Hematopoietic multipotent progenitor cell (in vitro differentiated cells): ENCODE results near the genes STOML1, GOLGA6A, CCDC33 and ARID3B.

DNA sequence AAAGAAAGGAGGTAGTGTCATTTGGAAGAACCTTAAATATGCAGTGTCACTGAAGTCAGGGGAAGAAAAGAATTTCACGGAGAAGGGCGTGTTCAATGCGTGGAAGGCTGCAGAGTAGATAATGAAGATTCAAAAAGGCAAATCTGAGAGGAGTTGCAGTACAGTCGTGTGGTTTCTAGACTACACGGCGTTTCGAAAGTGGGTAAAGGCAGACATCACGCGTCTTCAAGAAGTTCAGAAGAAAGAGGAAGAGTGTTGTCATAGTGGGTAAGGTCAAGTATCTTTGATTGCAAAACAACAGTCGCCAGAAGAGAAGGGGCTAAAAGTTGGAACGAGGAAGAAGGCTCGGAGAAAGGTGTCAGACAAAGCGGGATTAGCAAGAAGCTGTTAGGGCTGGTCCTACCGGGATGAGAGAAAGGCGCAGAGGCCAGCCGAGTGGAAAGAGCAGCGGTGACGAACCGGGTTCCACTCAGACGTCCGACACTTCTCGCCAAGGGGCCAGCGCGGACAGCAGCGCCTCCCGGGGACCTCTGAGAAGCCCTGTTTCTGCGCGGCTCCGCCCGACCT lies 632 bp downstream of the ADPGK start:
- CAGE, long polyA plus RNA, result no peak

DNA sequence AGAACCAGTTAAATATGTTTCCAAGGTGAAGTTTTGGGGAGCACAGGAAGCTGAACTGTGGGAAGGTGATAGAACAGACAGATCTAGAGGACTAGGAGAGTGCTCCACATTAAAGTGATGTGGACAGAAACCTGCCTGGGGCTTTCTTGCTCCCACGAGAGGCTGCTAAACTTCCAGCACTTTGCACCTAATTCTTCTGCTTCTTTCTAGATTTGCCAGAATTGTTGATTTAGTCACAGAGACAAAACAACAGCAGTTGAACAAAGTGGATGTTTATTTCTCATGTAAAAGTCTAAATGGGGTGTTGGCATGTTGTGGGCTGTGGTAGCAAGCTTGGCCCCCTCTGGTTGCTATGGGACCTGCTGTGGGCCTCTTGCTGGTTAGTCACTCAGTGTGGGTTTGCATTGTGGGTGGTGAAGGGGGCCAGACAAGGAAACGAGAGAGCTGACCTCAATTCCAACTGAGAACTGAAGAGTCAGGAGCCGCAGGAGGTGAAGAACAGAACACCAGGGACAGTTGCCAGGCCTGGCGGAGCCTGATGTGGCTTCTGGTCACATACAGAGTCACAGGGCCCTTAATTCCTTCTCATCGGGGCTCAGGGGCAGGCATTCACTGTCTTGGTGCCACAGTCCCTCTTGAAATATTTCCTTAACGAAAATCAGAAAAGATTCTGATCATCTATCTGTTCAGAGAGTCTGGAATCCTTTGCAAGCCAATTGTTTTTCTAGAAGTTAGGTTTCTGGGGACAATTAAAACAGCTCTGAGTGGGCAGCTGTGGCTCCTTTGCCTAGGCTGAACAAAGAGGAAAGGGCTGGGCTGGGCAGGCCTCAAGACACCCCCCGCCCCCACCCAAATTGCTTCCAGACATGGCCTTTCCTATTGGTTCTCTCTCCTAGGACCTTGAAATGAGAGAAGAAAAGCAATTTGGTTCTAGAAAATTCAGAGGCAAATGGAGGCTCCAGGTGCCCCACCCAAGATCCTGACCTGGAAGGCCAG lies 1.9 kb upstream of the ADPGK start:
- CAGE, long polyA plus RNA, result no peak

DNA sequence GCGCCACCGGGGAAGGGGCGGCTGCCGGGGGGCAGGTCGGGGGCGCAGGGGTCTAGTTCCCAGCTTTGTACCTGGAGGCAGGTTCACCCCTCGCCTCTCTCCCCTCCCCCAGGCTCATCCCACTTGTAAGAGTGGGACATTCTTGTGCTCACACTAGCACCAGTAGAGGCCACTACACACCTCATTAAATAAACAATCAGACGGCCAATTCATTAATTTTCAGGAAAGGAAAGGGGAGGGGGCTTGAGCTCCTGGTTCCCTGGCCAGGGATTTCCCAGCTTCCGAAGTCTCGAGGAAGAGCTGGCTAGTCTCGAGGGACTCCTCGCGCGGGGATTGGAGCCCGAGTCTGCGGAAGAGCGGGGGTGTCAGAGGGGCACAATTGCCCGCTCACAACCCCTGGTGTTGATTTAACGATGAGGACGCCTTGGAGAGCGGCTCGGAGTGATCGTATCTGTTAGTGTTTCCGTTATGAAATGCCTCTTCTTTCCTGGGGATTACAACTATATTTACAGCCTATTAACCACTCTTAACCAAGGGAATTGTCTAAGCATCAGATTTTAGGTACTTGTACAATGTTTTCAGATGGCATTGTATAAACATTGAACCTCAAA lies 826 bp downstream of the NEO1 start:
- CAGE, long polyA plus RNA, result no peak

GRCh38 chr15:73192228-73192816 lies 140.1 kb downstream of the NEO1 start:
- CAGE, long polyA plus RNA, result no peak

- CAGE, long polyA plus RNA, result no peak
Measured at GRCh38 chr15:73266288-73266586, 102.5 kb downstream of the HCN4 start.

DNA sequence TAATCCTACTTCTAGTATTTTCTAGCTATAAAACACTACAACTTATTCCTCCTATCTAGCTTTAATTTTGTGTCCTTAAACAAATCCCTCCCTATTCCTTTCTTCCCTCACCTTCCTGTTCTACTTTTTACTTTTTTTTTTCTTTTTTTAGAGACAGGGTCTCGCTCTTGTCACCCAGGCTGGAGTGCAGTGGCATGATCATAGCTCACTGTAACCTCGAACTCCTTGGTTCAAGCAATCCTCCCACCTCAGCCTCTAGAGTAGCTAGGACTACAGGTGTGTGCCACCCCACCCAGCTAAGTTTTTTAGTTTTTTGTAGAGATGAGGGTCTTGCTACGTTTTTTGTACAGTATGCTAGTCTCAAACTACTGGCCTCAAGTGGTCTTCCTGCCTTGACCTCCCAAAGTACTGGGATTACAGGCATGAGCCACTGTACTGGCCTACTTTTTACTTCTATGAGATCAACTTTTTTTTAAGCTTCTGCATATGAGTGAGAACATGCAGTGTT lies 23.2 kb downstream of the NPTN start:
- CAGE, long polyA plus RNA, result no peak

DNA sequence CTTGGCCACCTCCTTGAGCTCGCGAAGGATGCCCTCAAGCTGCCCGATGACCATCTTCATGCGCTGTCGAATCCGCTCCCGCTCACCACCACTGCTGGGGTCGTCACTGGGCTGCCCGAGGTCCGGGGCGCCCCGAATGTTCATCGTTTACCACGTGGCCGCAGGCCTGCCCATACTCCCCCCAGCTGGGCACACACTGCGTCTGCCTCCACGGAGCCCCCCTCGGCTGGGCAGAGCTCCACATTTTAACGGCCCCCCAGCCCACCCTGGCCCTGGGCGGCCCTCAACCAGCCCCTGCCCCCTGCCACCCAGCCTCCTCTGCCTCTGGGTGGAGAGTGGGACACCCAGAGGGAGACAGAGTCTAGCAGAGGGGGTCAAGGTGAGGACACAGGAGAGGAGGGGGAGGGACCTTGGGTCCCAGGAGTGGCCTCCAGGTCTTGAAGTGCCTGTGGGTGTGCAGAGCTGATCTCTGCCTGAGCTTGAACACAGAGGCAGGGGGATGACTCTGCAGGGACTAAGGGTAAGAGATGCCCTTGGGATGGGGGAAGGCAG lies 2.1 kb downstream of the INSYN1 start:
- CAGE, long polyA plus RNA, result no peak

DNA sequence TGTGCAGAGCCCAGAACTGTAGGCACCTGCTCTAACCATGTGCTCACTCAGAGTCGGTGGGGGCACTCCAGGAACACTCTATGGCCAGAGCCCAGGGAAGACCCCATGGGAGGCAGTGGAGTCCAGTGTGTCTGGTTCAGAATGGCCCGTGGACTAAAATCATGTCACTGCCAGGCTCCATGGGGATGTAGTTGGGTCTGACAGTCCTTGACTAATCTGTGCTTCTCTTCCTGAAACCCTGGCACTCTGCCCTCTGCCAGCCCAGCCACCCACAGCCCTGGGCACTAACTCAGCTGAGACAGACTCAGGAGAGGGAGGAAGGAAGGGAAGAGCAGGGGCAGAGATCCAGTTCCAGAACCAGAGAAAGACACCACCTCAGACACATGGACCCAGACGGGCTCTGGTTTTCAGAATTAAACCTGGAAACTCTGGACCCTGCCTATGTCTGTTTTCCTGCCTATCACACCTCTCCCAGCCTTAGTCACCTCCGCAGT lies 56.6 kb upstream of the INSYN1 start:
- CAGE, long polyA plus RNA, result no peak

DNA sequence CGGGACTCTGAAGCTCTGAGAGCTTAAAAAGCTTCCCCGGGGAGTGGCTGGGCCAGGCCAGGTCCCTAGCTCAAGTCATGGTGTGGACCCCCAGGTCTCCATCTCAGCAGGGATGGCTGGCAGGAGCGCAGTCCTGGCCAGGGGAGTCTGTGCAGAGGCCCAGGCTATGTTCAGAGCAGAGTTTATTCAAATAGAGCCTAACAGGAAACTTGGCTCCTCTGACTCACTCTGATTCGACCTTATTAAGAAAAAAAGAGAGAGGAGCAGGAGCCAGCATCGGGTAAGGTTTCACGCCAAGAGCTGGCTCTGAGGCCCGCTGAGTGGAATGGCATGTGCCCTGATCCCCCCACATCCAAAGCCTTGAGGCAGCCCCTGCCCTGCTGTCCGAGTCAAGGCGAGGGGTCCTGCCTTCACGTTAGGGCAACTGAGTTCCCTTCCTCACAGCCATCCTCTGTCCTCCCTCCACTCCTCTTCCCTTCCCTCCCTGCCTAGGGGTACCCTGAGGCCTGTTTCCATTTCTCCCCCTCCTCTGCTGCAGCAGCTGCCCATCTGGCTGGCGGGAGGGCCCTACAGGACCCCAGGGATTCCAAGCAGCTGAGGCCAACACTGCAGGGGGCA lies 1.9 kb upstream of the LOXL1 start:
- CAGE, long polyA plus RNA, result no peak

GRCh38 chr15:73981690-73982026 lies 10.4 kb downstream of the STOML1 start:
- CAGE, long polyA plus RNA, result no peak

DNA sequence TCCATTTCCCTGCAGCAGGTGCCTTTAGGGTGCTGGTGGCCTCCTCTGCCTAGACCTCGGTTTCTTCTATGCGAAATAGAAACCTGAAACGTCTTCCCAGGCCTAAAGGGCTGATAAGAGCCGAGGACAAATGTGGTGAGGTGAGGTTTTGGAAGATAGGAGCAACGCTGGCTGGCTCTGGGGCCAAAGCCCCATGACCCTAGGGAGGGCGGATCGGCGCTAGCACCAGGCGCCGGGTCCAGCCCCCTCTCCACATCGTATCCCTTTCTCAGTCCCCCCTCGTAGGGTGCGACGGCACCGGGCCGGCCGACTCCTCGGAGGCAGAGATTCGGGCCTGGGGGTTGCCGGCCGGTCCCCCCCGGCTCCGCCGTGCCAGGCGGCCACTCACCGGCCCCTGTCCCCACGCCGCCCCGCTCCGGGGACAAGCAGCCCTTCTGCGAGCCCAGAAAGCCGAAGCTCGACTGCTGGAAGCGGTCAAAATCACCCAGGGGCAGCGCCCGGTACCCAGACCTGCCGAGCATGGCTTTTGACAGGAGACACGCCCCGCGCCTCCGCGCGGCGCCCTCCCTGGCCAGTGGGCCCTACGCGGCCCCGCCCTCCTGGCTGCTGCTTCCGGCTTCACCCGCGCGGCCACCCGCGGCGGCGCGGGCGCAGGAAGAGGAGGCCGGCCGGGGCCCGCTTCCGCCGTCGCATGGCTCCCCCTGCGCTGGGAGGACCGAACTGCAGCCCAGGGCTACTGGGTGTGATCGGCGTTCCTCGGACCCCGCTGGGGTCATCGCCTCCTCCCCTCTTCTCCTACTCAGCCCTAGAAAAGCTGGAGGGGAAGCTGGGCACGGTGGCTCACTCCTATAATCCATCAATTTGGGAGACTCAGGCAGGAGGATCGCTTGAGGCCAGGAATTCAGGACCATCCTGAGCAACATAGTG lies at the start of gene STOML1:
Gene STOML1, minus strand, starts transcription at position 593 of the 927 bp plus-strand sequence.
- CAGE, long polyA plus RNA, result start-site peak on the minus strand centred at position 574 of the sequence, 93 bp wide, 450 reads

GRCh38 chr15:74082269-74082746 lies at the start of gene GOLGA6A:
GOLGA6A (minus strand) TSS chr15:74082550.
- CAGE, long polyA plus RNA, result no peak

- CAGE, long polyA plus RNA, result no peak
Measured at GRCh38 chr15:74200293-74200861, 2.2 kb downstream of the STRA6 start.

DNA sequence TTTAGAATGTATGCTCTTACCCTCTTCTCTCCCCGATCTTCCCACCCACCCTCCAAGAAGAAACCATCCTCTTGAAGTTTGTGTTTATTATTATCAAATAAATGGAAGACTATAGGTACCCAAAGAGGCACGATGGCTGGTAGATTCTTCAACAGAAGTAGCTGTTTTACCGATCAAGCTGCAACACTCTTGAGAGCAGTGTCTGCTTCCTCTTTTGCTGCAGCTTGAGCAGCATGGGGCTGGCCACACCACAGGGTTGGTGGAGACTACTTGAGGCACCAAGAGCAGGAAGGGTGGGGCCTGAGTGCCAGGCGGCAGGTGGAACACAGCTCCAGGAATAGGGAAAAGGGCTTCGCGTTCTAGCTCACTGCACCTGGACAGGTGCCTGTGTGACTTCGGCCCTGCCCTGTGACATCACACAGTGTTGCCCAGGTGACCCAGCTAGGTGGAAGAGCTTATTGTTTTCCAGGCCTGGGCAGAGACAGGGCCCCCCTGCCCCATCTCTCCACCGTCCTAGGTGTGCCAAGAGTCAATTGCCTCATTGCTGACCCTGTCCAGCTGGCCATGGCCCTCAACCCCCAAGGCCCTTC lies at the start of gene CCDC33:
Gene CCDC33, plus strand, starts transcription at position 458 of the 590 bp plus-strand sequence.
- CAGE, long polyA plus RNA, result no peak

GRCh38 chr15:74374198-74375043 lies 7.0 kb upstream of the CYP11A1 start:
- CAGE, long polyA plus RNA, result no peak

- CAGE, long polyA plus RNA, result start-site peak on the plus strand at chr15:74541257-74541264, 29 reads
Measured at GRCh38 chr15:74541107-74541840, at the start of gene ARID3B. ARID3B (plus strand) TSS chr15:74541220.

- CAGE, long polyA plus RNA, result no peak
Measured at GRCh38 chr15:74631435-74632158, 16.0 kb downstream of the CLK3 start.

GRCh38 chr15:74730824-74731418 lies 5.6 kb upstream of the CYP1A1 start:
- CAGE, long polyA plus RNA, result no peak

GRCh38 chr15:74789921-74790992 lies 8.4 kb downstream of the CSK start:
- CAGE, long polyA plus RNA, result no peak

DNA sequence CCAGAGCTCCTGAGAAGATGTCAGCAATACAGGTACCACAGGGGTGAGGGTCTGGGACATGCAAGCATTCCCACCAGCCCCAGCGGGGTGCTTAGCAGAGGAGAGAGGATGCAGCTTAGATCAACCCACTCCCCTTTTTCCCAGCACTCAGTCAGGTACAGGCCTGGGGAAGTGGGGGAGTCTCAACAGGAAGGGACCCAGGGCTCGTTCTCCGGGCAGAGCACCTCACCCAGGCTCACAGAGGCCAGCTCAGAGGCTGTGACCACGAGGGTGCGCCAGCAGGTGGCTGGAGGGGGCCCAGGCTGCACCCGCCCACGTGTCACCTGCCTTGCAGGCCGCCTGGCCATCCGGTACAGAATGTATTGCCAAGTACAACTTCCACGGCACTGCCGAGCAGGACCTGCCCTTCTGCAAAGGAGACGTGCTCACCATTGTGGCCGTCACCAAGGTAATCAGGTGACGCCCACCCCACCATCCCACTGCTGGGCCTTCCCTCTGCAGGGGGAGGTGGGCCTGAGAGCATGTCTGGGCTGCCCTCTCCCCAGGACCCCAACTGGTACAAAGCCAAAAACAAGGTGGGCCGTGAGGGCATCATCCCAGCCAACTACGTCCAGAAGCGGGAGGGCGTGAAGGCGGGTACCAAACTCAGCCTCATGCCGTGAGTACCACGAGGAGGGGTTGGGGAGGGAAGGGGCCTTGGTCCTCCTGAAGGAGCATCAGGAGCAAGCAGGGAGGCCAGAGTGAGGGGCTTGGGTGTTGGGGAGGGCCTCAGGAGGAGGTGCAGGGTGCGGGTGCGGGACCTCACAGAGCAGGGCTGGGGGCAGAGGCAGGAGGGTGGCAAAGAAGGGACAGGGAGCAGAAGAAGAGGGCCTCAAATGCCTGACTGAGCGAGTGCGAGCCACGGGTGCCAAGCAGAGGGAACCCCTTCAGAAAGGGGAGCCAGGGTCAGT lies 14.1 kb upstream of the LMAN1L start:
- CAGE, long polyA plus RNA, result no peak